SJCRH30 (cell line): ENCODE measurements around the genes EVPL and UBALD2.

- RAMPAGE, long total RNA, result no peak
Observed at GRCh38 chr17:75894905-75896092, 1.5 kb downstream of the TRIM65 start.

DNA sequence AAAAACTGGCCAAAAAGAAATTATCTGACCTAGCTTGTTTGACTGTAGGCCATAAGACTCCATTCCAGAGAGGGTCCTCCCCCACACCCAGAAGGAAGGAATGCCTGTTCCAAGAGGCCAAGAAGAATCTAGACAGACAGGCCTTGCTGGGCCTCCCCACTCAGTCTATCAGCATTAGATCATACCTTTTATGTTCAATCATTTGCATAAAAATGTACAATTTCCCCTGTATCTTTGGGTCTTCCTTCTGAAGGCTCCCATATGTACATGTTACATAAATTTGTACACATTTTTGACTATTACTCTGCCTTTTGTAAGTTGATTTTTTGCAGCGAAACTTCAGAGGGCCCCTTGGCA lies 3.0 kb downstream of the TEN1 start:
- RAMPAGE, long total RNA, result no peak

GRCh38 chr17:76003111-76003664 lies 2.5 kb downstream of the CDK3 start:
- RAMPAGE, long total RNA, result no peak

- RAMPAGE, long total RNA, result no peak
Observed at GRCh38 chr17:76026823-76027872, at the start of gene EVPL. EVPL (minus strand) TSS chr17:76027306.

- RAMPAGE, long total RNA, result no peak
Observed at GRCh38 chr17:76265029-76265794, at the start of gene UBALD2. UBALD2 (plus strand) TSS chr17:76265348.

DNA sequence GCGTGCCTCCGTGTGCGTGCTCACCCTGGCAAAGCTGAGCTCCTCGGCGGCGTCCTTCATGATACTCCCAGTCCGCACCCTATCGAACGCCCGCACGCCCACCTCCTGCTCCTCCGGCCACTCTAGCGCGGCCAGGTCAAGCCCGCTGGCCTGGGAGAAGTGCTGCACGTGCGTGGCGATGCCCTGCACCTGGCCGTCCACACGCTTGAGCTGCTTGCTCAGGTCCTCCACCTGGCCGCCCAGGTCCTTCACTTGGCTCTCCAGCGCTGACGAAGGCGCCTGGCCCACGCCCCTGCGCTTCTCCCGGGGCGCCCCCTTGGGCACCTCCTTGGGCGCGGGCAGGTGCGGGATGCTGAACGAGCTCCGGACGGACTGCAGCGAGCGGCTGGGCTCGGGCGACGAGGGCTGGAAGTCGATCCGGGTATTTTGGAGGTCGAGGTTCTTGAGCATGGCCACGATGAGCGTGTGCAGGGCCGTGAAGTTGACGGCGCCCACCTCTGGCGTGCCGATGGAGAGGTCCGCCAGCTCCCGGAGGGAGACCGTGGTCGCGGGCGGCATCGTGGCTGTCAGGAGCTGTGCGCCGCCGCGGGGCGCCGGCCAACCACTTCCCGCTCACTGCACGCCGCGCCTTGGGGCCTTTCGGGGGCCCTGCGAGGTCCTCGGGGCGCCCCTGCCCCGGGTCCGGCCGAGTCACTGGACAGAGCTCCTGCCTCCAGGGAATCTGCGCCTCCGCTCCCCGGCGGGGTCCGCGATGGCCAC lies 456 bp downstream of the QRICH2 start:
- RAMPAGE, long total RNA, result no peak

- RAMPAGE, long total RNA, result no peak
Observed at GRCh38 chr17:76382640-76383315, 1.6 kb upstream of the SPHK1 start.

GRCh38 chr17:76487549-76488019 lies 13.6 kb downstream of the RHBDF2 start:
- RAMPAGE, long total RNA, result no peak

GRCh38 chr17:76492911-76493625 lies 8.2 kb downstream of the RHBDF2 start:
- RAMPAGE, long total RNA, result no peak

- RAMPAGE, long total RNA, result no peak
Observed at GRCh38 chr17:76725304-76725840, 1.0 kb downstream of the JMJD6 start.

DNA sequence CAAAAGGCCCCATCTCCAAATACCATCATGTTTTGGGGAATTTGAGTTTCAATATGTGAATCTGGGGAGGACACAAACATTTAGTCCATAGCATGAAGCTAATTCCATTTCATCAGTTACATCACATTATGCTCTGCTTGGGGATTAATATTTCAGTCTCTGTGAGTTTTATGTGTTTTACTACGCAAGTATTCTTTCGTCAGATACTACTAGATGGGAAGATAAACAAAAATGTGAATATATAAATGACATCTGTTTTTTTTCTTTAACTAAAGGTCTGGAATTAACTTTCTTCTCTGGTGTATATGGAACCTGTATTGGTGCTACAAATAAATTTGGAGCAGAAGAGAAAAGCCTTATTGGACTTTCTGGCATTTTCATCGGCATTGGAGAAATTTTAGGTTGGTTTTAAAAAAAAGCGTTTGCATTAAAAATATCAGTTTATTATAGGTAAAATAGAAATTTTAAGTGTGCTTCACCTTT lies 31.6 kb downstream of the MFSD11 start:
- RAMPAGE, long total RNA, result no peak

DNA sequence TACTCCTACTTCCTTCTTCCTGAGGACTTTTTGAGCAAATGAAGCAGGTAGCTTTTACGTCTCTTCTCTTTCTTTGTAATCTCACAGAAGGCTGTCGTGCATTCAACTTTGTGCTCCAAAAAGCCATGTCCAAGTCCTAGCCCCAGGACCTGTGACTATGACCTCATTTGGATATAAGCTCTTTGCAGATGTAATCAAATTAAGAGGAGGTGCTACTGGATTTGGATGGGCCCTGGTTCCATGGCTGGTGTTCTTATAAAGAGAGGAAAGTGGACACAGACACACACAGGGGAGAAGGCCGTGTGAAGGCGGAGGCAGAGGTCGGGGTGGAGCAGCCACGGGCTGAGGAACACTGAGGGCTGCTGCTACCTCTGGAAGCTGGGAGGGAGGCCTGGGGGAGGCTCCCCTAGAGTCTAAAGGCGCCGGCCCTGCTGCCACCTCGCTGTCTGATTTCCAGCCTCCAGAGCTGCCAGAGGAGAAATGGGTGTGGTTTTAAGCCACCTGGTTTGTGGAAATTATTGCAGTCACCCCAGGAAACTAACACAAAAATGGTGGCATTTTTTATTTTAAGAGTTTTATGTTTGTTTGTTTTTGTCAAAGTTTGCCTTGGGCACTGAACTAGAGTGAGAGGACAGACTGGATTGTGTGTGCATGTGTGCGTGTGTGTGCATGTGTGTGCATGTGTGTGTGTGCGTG lies 32.2 kb downstream of the MGAT5B start:
- RAMPAGE, long total RNA, result no peak

DNA sequence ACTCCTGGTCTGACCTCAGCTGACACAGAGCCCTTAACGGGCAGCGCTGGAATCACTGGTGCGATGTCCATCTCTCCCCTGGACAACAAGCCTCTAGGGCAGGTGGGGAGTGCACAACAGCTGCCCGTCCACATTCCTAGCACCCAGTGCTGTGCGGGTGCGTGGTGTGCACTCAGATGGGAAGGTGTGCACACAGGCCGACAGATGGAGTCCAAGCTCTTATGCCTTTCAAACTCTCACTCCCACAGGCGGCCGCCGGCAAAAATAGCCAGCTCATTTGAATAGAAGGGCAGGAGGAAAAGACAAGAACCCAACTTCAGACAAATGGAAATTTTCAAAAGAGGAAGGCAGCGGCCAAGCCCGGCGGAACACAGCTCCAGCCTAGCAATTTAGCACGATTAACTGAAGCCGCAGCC lies 104.0 kb upstream of the SEC14L1 start:
- RAMPAGE, long total RNA, result no peak

- RAMPAGE, long total RNA, result no peak
Observed at GRCh38 chr17:77097645-77098241, 43.0 kb upstream of the SEC14L1 start.

GRCh38 chr17:77162959-77163579 lies 22.3 kb downstream of the SEC14L1 start:
- RAMPAGE, long total RNA, result no peak

DNA sequence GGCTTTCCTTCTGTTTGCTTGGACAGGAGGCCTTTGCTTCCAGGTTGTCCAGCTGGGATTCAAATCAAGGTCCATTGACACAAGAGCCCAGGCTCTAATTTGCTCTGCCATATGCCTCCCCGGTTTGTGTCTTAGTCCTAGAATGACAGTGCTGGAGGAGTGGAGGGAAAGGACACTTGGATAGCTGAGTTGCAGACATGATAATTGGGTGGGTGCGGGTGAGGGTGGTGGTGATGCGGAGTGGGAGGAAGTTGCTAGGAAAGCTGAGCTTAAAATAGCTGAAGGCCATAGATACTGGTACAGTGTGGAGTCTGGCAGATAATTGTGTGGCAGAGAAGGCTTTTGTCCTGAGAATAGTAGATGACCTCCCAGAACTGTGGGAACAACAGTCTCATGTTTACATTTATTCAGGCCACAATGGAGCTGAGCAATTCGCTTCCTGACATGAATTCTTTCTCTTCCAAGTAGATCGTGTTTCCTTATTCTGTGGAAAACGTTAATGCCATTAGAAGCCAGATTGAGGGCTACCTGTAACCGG lies 23.8 kb downstream of the SEC14L1 start:
- RAMPAGE, long total RNA, result no peak

GRCh38 chr17:77182436-77182938 lies 41.7 kb downstream of the SEC14L1 start:
- RAMPAGE, long total RNA, result no peak

DNA sequence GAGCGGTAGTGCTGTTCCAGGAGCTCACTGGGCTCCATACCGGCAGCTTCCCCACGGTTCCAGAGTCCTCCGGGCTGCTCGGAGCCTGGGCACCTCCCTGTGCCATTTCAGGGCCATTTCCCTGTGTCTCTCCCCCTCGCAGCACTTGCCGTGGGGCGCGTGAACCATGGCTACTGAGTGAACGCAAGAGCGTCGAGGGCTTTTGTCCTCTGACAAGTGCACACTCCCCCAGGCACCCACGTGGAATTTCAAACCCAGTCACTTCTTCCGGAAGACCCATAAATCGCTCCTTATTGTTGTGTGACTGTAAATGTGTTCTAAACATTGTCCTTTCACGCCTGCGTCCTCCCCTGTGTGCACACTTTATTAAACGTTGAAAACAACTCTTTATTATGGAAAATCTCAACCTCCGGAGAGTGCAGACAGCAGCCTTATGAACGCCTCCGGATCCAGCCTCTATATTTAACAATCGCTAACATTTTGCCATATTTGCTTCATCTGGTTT lies 38.8 kb upstream of the SEPTIN9 start:
- RAMPAGE, long total RNA, result no peak

DNA sequence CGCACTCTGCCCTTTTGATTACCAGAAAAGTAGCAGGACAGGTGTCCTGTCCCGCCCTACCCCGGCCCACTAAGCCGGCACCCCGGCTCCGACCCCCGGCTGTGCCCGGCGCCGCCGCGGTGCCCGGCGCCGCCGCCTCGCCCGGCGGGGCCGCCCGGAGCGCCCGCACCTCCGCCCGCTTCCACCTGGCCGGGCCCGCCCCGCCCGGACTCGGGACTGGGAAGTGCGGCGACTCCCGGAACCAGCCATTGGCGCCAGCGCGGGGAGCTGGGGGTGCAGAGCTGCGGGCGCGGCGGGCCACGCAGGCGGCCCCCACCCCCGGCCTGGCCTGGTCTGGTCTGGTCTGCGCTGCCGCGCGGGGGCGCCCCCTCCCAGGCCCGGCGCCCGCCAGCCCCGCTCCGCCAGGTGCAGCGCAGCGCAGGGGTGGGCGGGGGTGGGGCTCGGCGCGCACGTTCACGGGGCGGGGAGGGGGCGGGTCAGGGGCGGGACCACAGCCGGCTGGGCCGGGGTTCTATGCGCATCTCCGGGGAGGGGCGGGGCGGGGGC lies 389 bp upstream of the SEPTIN9 start:
- RAMPAGE, long total RNA, result no peak

DNA sequence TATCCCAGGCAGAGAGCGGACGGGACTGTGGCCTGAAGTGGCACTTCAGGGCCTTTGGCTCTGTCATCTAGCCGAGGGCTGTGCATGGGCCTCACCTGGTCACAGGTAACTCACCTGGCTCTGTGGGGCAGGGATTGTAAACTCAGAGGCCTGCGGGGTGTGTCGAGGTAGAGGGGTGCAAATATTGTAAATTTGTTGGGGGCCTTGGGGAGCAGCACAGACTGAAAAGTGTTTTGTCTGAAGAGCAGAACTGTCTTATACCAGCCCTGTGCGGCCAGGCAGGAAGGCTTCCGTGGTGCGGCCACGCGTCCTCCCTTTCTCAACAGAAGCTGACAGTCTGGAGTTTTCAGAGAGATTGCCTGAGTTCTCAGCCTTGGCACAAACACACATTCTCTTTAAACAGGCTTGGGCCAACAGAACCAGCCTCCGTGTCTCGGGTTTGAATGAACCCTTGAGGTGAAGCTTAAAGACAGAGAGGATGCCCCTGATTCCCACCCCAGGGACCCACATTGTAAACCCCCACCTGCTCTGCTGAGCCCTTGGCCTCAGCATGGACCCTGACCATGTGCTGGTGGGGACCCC lies 37.5 kb downstream of the SEPTIN9 start:
- RAMPAGE, long total RNA, result no peak